AG09309 (cell line): ENCODE results near the genes ATOSA, ONECUT1, WDR72, DNAAF4 and PYGO1.

GRCh38 chr15:52078258-52078917 is 34.2 kb downstream of the BCL2L10 start:
- RRBS, result no CpG with 5 or more reads among the region's 11 CpGs

DNA sequence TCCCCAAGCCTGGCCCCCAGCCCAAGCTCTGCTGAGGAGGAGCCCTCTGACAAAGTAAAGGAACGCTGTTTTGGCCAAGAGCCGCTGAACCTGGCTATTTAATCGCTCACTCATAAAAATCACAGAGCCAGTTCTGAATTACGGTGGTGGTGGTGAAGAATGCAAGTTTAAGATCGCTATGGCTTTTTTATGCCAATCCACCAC is 12.3 kb downstream of the GNB5 start:
- RRBS, result no CpG with 5 or more reads among the region's 5 CpGs

DNA sequence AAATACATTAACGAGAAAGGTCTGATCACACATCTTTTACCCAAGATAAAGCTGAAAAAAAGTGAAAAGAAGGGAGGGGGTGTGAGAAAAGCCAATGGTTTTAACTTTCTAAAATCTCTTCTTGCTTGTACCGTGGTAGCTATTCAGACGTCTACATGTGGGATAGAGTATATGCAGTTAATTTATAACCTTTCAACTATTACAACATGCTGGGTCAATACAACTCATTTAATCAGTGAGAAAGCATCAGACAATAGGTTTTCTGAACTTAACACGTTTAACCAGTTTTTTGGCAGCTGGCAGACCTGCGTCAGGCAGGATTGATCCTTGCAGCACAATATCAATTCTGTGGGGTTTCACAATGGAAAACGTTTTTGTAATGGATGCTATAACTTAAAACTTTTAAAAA is 6.5 kb downstream of the GNB5 start:
- RRBS, result no CpG with 5 or more reads among the region's 6 CpGs

- RRBS, result no CpG with 5 or more reads among the region's 7 CpGs
Measured at GRCh38 chr15:52241967-52242399, 50.8 kb upstream of the GNB5 start.

GRCh38 chr15:52294733-52295431 is 722 bp downstream of the MYO5C start:
- RRBS, result 16% methylated on average over 16 of the region's 38 CpGs

GRCh38 chr15:52464317-52464983 is 64.2 kb downstream of the MYO5A start:
- RRBS, result no CpG with 5 or more reads among the region's 4 CpGs

DNA sequence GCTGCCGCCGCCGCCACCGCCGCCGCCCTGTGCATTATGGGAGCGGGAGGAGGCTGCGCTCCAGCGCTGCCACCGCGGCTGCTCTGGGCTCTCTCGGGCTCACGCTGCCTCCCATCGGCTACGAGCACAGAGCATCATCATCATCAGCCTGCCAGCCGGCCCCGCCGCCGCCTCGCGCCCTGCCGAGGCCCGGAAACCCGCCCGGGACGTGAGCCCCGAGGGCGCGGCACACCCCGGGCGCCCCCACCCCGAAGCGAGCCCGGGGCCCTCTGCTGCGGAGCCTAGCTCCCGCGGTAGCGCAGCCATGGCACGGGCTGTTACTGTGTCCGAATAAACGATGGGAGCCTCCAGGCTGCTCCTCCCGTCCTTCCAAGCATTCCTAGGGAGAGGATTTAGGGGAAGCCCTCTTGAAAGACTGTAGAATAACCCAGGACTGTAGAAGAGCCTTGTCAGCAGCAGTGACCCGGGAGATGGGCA is 464 bp upstream of the MYO5A start:
- RRBS, result no CpG with 5 or more reads among the region's 43 CpGs

GRCh38 chr15:52589390-52589867 is 20.6 kb upstream of the ARPP19 start:
- RRBS, result no CpG with 5 or more reads among the region's 2 CpGs

DNA sequence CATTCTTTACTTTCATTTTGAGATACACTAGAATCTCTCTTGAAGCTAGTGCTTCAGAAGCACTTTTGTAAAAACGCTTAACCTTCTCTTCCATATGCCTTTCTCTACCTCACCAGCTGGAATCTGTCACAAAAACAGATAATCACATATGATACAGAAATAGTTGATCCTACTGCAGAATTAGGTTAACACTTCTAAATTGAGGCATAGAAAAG is 1.5 kb downstream of the ATOSA start:
- RRBS, result no CpG with 5 or more reads among the region's 1 CpG

- RRBS, result 2% methylated on average over 22 of the region's 52 CpGs
Measured at GRCh38 chr15:52679078-52679582, at the start of gene ATOSA. TSS of gene ATOSA (minus strand) at chr15:52679388.

DNA sequence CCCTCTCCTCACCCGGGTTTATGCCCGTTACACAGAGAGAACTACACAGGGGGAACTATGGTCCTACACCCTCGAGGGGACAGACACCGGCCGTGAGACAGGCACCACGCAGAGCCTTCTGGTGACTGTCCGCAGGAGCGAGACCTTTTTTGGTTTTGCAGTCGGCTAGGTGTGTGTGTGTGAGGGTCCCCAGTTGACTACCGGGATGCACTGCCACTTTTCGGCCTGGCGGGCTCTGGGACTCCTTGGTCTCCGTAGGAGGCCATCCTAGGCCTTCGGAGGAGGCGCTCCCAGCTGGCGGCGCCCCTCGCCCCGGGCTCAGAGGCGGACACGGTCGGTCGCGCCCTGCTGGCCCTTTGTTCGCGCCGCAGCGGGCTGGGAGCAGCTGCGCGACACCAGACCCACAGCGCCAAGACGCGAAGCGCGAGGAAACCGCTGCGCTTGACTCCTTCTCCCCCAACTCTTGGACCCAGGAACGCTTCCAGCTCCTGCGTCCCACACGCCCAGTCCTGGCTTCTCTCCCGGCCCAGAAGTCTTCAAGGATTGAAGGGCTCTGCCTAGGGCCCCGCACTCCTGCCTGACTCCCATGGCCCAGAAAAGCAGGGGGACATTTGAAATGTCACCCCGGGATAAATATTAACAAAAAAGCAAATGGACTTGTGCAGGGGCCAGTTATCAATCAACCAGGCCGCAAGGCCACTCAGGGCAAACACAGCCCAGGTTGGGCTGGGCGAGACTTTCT is 5.4 kb downstream of the ONECUT1 start:
- RRBS, result 1% methylated on average over 11 of the region's 45 CpGs

DNA sequence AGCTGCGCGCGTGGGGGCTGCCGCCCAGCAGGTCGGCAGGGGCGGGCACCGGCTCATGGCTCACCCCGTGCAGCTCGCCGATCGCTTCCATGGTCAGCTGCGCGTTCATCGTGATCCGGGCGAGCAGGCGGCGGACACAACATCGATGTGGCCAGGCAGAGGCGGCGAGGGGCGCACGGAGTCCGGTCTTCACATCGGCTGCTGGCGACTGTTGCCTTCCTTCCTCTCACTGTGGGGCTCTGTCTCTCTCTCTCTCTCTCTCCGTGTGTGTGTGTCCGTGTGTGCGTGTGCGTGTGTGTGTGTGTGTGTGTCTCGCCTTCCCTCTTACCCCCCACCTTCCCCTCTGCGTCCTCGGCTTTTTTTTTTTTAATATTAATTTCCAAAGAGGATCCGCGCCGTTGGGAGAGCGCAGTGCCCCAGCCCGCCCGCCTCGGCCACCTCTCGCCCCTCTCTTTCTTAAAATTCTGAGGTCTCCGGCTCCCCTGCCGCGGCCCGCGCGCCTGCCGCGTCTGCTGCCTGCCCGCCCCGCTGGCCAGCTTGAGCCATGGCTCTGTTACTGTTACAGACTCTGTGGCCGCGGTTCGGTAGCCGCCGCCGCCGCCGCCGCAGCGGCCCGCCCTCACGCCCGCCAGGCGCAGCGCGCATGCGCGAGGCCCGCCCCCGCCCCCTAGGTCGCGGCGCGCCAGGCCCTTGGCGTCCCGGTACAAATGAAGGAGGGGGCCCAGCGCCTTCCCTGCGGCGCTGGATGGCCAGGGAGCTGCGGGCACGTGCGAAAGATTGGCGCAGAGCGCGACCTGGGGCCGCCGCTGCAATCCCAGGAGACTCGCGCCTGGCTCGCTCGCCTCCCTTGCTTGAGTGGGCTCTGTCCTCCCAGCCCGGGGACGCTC is at the start of gene ONECUT1:
TSS of gene ONECUT1 (minus strand) at position 561 of the 887 bp plus-strand sequence.
- RRBS, result 2% methylated on average over 20 of the region's 94 CpGs

DNA sequence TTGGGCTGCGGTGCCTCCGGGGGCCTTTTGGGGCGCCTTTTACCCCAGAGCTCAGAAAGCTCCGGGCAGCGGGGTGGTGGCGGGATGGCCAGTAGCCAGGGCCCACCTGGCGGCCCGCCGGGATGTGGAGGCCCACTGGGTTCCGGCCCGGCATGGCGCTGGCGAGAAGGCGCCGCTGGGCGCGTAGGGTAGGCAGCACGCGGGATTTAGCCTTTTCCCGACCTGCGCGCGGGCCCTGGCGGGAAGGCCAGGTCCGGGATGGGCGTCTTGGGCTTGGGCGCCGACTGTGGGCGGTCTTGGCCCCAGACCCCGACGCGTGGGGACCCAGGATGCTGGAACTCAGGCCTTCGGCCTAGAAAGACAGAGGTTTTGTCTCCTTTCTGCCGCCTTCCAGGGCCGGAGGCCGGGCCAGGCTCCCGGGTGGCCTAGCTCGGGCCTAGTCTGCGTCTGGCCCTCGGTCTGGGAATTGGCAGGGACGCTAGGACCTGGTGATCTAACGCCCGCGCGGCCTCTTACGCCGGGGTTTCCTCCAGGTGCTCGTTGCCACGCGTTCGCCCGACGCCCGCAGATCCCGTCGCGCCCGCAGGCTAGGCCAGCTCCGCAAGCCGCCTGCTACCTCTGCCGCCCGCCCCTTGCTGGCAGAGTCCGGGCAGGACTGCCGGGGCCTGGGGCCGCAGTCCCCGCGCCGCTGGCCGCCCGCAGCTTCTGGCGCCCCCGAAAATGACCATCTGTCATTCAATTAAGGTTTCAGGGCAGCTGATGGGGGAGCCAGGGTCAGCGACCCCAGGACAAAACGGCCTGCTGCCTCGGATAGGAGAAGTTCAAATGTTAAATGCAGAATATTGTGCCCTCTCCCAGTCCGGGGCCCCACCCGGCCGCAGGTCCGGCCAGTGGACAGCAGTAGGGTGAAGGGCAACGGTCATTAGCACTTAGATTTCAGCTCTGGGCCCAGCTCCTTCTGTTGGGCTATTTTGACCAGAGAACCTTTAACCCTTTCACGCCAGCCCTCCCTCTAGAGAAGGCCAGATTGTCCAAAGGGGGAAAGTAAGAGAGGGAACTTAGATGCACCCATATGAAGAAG is 15.8 kb upstream of the ONECUT1 start:
- RRBS, result 20% methylated on average over 29 of the region's 81 CpGs

GRCh38 chr15:53759389-53759950 is at the start of gene WDR72:
TSS of gene WDR72 (minus strand) at chr15:53759663.
- RRBS, result 6% methylated on average over 7 of the region's 45 CpGs

DNA sequence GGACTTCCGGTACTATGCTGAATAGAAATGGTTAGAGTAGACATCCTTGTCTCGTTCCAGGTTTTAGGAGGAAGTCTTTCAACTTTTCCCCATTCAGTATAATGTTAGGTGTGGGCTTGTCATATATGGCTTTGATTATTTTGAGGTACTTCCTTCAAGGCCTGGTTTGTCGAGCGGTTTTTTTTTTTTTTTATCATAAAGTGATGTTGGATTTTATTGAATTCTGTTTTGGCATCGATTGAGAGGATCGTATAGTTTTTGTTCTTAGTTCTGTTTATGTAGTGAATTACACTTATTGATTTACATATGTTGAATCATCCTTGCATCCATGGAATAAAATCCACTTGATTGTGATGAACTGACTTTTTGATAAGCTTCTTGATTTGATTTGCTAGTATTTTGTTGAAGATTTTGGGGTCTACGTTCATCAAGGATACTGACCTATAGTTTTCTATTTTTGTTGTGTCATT is 101.6 kb downstream of the UNC13C start:
- RRBS, result no CpG with 5 or more reads among the region's 7 CpGs

DNA sequence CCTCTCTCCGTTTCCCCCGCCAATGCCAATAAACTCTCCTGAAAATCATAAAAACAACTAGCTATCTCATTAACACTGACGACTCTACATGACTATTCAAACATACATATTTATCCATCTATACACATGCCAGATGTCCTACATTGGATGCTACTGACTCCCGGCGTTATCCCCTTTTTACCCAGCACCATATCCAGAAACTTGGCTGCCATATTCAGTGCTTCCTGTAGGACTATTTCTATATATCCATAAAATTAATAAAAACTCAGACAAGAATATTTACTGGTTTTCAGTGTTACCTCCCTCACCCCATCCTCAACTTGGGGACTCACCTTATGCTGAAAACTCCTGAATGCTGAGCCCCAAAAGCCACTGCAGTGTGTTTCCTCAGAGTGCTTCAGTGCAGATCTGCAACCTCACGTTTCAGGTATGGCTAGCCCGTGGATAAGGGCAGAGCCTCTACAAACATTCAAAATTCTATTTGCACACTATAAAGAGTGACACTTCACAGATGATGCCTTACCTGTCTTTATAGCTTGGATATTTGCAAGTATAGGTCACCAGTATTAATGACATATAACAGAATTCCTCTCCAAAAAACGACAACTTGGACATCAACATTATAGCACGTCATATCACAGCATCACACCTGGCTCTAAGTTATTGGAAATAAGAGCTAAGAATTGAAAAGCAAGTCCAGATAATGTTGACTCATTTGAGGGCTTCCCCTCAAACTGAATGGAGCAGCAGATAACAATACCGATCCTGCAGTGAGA is 40.4 kb upstream of the RSL24D1 start:
- RRBS, result no CpG with 5 or more reads among the region's 10 CpGs

DNA sequence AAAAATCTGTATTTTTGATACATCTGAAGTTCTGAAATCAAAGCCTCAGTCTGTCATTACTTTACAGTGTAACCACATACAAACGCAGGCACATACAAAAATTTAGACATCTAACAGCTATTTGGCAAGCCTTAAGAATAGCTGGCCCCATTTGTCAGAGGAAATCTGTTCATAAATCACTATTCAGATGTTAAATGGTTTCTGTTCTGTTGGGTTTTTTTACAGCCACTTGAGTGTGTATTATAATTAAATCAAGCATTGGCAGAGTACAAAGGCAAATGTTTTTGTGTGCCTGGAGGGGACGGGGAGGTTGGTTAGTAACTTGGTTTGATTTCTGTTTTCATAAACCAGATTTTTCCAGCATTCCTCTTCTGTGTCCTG is 24.1 kb downstream of the PIGB start:
- RRBS, result no CpG with 5 or more reads among the region's 2 CpGs

DNA sequence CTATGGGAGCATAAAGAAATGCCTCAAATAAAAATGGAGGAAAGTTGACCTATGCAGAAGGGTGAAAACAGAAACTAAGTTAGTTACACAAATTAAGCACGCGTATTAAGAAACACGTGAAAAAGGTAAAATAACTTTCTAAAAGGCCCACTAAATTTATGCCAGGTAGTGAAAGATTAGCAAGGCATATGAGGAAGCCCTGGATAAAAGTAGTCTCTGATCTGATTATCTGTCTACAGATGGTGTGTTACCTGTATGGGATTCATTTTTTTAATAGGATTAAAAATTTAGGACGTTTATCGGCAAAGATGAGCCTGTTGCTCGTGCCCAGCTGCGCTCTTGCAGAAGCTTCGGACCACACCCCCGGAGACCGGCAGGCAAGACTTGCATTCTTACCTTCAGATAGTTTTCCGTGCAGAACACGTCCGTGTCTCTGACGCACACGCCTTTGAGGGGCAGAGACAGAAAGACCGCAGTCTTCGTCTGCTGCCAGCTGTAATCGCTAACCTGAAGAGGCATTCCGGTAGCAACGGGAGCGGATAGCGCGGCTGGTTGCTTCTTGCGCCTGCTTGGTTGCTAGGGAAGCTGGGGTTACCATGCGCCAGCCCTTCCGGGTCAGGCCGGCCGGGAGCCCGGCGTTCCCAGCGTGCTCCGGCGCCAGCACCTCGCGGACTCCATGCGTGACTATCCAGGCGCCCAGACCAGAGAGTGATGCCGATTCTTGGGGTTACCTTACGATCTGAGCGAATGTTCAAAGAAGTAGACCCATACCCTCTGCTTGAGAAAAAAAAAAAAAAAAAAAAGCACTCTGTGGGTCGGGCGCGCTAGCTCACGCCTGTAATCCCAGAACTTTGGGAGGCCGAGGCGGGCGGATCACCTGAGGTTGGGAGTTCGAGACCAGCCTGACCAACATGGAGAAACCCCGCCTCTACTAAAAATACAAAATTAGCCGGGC is 9.9 kb downstream of the DNAAF4 start:
- RRBS, result 1% methylated on average over 7 of the region's 50 CpGs

DNA sequence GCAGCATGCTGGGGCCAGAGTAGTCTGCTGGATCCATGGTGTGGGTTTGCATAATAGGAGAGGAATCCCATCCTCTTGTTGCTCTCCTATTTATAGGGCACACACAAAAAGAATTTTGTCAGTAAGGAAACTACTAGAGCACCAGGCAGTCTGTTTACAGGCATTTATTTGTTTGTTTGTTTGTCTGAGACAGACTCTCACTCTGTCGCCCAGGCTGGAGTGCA is at the start of gene DNAAF4:
TSS of gene DNAAF4 (minus strand) at position 64 of the 224 bp plus-strand sequence.
- RRBS, result no CpG with 5 or more reads among the region's 1 CpG

- RRBS, result 2% methylated on average over 21 of the region's 99 CpGs
Measured at GRCh38 chr15:55588052-55588705, at the start of gene PYGO1. TSS of gene PYGO1 (minus strand) at chr15:55588345.